SP-49 (cell line): ENCODE measurements around the gene RIPOR3.

DNA sequence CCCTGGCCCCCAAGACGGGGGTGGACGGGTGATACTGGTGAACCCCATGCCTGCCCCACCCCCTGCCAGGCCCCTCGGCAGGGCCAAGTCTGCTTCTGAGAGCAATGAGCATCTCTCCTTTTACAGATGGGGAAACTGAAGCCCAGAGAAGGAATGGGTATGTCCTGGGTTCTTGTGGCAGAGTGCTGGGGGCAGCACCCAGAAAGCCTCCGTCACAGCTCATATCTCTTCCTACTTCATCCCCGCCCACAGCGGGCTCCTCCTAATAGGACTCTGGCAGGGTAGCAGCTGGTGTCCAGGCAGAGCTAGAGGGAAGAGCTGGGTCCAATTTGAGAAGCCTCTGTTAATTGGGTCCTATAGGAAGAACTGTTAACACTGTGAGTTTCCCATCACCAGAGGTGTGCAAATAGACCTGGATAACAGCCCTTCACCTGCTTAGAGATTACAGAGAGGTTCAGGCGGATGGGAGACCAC lies 106.4 kb downstream of the CEBPB start:
- PRO-cap = no peak

- PRO-cap = no peak
These were observed 141.2 kb downstream of the CEBPB start for GRCh38 chr20:50331563-50332414.

DNA sequence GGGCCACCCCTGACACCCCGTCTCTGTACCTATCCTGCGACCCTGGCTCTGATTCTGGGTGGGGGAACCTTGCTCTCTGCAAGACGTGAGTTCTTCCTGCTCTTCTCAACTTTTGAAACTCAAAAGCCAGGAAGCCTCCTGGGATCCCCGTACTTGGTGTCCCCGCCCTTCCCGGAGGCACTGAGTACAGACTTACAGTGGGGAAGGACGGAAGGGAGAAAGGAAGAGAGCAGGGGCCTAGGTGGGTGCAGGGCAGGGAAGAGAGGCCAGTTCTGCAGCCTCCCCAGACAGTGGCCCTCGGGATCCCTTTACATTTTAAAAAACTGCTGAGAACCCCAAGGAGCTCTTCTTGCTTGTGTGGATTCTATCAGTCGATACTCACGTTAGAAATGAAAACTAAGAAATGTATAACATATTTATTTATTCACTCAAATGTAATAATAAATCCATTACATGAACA lies 149.0 kb upstream of the PTPN1 start:
- PRO-cap = no peak

GRCh38 chr20:50389852-50390453 lies 120.2 kb upstream of the PTPN1 start:
- PRO-cap = no peak

DNA sequence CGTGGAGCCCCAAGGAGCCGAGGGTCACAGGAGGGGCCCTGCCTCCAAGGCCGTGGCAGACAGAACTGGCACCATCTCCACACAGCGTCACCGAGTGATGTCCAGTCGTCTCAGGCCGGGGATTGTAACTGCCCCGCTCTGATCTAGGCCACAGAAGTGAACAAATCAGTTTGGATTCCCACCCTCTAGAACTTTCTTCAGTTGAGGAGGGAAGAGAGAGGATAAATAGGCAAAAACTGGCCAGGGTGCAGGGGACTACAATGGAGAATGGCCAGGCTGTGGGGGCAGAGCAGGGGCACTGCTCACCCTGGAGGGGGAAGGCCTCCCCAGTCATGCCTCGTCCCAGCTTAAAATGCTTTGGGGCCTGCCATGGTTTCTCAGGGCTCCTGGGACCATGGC lies 54.0 kb upstream of the PTPN1 start:
- PRO-cap = no peak

GRCh38 chr20:50462534-50462961 lies 47.6 kb upstream of the PTPN1 start:
- PRO-cap = no peak

DNA sequence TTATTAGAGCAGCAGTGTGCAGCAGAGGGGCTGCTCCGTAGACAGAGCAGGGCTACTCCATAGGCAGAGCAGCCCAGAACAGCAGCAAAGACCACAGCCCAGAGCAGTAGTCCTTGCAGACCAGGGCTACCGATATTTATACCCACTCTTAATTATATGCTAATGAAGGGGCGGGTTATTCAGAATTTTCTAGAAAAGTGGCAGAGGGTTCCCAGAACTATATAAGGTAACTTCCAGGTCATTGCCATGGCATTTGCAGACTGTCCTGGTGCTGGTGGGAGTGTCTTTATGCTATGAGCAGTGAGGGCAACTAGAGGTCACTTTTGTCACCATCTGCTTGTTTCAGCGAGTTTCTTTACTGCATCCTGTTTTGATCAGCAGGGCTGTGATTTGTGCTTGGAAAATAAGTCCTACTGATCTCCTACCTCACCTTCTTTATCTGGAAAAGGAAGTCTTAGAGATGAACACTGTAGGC lies 39.8 kb upstream of the PTPN1 start:
- PRO-cap = no peak

GRCh38 chr20:50516406-50517090 lies 6.4 kb downstream of the PTPN1 start:
- PRO-cap = no peak

DNA sequence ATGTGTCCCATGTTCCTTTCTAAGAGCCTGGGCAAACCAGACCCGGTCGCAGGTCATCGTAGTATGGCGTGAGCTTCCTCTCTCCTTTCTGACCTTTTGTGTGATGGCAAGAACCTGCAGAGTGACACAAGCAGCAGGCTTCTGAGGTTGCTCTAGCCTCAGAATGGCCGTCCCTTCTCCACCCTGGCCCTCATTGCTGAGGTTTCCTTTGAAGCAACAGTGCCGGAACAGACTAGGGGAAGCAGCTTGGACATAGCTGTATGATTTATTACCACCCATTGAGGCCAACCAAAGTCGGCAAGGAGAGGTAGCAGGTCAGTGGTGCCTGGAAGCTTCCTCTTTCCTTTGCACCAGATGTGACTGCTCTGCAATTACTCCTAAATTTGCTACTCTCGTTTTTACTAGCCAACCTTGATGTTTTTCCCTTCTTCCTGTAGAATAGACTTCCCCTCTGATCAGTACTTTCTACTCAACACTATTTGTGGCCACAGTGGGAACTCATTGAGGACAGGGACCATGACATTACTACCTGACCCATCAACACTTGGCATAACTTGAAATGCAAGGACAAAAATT lies 31.4 kb downstream of the PTPN1 start:
- PRO-cap = no peak

- PRO-cap = no peak
These were observed 83.3 kb downstream of the PTPN1 start for GRCh38 chr20:50593486-50593874.

DNA sequence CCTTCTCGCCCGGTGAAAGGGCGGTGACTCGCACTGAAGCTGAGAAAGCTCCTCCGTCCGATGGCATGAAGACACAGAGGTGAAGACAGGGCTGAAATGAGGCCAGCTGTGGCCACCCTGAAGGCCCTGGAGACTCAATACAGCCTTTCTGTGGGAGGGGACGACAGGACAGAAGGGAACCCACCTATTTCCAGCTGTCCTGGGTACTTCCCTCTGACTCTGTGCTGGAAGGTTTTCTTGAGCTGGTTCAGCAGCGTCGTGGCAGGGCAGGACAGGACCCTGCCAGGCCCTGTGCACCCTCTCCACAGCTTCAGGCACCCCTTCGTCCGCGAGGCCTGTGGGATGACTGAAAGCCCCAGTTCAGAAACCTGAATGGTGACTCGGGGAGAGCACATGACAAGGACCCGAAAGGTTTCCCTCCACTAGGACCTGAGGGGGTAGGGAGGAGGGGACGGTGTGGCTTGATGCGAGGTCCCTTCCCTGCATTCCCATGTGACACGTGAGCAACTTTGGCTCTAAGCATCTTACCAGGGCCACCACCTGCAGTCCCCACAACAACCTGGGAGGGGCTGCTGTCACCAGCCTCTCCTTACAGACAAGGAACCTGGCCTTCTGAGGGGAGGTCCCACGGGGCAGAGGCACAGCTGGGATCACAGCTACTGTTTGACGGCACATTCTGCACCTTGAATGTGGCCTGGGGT lies 84.3 kb downstream of the PTPN1 start:
- PRO-cap = no peak

DNA sequence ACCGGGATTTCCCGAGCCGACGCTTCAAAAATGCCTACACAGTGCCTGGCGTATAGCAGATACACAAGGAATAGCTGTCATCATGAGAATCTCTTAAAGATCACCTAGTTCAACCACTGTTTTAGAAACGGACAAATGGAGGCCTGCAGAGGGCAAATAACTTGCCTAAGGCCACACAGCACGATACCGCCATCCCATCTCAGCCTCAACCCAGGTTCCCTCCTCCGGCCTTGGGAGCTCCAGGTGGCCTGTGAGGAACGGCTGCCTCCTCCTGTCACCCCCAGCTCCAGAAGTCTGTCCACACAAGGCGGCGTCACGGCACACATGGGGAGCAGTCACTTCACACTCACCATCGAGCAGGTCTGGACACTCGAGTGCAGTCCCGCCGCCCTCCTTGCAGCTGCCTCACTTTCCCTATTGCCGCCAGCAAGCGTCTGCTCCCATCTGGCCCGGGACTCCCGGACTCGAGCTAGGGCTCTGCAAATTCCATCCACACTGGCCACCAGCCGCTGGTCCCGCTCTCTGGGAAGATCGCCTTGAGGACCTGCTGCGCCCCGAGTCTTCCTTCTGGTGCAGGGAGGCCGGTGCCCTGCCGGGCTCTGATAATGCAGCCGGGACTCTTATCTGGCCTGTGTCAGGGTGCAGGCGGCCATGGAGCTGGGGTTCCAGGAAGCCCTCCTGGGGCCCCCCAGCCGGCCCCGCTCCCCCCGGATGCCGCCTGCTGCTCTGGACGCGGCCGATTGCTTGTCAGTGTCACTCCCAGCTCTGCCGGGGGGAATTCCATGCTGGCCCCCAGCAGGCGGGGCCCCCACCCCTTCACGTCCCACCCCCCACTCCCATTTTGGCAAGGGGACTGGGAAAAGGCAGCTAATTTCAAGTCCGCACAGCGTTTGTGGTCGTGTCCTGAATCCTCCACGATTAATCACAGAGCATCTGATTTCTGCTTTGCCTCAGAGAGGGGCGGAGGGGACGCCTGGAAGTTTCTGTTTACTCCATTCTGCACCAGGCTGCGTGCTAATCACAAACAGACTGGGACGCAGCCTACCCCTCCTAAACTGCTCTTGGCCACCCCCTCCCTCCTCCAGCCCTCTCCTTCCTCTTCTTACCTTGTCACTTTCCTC lies at the start of gene RIPOR3:
RIPOR3 (minus strand) TSS at position 767 of the 1,121 bp plus-strand sequence.
- PRO-cap = no peak

DNA sequence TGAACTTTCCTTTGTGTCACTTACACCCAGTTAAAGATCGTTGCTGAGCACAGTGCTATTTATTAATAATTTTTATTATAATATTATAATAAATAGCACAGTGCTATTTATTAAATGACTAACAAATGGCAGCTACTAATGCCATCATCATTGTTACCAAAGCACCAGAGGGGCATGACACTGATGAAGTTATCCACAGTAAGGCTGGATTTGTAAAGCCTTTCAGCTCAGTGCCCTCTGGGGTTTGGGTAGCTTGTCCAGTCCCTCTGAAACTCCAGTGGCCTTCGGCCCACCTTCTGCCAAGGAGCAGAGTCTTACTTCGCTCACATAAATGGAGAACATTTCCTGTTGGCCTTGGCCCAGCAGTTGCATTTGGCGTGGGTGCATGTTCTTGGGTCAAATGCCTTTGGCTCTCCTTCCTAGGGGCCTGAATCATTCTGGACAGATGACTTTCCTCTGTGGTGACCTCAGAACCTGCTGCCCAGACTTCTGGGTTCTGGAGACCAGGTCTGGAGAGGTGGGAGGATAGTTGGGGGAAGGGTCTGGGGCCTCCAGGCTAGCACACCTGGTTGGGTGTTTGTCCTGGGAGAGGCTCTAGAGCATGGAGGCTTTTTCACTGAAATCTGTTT lies 29.2 kb downstream of the BCAS4 start:
- PRO-cap = no peak

DNA sequence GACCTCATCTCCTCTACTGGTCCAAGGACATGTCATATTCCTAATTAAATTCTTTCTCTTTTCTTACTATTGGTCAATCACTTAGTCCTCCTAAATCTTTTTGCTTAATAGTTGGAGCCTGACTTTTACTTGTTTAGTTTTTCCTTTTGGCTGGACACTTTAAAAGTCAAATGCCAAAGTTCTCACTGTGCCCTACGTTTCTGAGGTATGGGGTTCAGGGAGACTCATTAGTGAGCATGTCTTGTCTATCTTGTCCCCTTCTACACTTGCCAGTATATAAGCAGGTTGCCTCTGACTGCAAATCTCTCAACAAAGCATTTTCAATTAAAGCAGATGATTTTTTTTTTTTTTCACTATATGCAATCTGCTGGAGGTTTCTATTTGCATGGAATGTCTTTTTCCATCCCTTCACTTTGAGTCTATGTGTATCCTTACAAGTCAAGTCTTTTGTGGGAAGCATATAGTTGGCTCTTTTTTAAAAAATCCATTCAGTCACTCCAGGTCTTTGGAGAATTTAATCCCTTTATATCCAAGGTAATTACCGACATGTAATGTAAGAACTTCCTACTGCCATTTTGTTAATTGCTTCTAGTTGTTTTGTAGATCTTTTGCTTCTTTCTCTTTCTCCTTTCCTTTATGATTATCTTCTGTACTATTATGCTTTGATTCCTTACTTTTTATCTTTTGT lies 8.8 kb downstream of the DPM1 start:
- PRO-cap = no peak

DNA sequence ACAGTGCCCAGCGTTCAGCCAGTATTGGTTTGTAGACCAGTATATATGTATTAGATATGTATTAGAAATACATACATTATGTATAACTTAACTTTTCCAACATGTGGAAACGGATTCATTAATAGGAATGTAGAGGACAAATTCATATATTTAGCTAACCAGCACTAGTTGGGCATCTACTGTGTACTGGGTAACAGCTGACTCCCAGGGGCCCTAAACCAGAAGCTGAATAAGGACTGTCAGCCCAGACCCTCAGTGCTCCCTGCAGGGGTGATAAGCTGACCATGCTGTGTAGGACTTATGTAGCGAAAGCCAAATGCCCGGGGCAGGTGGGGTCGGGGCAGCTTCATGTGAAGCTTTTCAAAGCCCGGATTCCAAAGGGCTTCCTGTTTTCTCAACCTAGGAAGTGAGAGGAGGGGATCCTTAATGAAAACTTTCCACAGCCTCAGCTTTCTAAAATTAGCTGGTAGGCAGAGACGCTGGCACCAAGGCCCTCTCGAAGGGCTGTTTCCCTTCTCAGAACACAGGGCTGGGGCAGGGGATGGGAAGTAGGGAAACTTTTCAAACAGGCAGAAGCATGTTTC lies 149.1 kb downstream of the NFATC2 start:
- PRO-cap = no peak

GRCh38 chr20:51650884-51651185 lies 108.3 kb upstream of the NFATC2 start:
- PRO-cap = no peak

GRCh38 chr20:51715160-51715714 lies 53.0 kb downstream of the ATP9A start:
- PRO-cap = no peak

DNA sequence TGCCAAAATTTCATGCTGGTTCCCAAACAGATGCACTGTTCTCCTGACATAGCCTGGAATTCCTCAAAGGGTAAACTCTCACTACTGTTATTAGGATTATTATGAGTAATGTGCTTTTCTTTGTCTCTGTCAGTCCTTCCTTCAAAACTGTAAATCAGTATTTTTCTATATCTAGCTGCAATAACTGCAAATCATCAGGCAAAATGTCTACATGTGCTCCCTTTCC lies 185.7 kb downstream of the ZFP64 start:
- PRO-cap = no peak

DNA sequence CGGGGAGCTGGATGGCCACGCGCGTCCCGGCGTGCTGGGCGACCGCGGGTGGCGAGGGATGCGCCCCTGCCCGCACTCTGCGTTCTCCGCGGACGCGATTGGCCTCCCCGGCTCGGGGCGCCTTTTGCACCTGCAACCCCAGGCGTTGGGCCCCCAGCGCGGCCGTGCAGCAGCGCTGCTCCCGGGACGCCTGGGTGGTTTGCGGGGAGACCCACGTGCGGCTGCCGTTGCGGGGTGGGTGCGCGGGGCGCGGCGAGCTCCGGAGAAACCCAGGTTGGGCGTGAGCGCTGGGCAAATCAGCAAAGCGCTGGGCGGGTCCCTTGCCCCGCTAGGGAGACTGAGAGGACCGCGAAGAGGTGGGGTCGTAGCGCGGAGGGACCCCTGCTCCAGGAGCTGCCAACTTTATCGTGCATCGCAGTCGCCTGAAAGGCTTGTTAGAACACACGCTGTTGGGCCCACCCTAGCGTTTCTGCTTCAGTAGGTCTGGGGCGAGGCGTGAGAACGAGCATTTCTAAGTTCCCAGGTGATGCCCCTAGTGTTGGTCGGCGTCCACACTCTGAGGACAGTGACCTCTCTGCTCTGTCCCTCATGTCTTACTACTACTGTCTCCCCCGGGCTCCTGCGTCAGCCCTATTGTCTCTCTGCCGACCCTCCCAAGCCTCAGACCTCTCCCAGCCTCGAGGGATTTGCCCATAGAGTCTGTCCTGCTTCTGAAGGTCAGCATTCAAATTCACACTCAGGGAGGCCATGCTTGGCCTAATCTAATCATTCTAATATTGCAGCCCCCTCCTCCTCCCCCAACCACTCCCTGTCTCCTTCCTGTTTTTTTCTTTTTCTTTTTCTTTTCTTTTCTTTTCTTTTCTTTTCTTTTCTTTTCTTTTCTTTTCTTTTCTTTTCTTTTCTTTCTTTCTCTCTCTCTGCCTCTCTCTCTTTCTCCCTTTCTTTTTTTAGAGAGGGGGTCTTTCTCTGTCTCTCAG lies 624 bp upstream of the ZFP64 start:
- PRO-cap = bidirectional peak, plus-strand start at position 477 of the sequence, minus-strand start at position 451 of the sequence

- PRO-cap = no peak
These were observed 49.0 kb upstream of the TSHZ2 start for GRCh38 chr20:52923168-52923628.